Metastatic Breast Carcinoma in the Ovary (tissue), 3 donors: ENCODE measurements around a stretch of chr5.

GRCh38 chr5:89314344-89314683 lies 431.3 kb upstream of the MEF2C start:
- PRO-cap, 3 experiments = no peak in any of the 3 experiments

DNA sequence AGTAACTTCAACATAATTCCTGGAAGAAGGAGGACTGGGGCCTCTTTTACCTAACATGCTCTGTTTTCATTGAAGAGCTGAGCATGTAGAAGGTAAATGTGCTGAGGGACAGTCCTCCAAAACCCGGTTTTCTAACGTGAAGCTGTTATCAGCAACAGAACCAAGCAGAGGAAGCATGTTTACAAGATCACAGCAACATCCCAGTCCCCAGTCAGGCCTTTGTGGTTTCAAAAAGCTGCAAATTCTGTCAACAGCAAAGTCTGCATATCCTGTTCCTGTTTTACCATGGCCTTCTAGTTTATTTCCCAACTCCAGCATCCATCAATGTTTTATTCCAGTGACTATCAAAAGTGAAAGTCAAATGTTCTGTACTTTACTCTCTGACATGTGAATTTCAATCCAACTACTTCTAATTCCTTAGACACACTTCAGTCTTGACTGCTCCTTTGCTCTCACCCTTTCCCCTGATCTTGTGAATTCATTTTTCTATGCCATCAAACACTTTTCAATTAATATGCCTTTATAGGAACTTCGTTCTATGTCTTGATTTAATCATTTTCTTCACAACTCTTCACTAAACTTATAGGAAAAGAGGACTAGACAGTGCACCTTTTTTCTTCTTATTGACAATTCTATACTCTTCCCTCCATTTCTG lies 513.7 kb upstream of the MEF2C start:
- PRO-cap, 3 experiments = no peak in any of the 3 experiments

GRCh38 chr5:89457800-89458438 lies 574.9 kb upstream of the MEF2C start:
- PRO-cap, 3 experiments = no peak in any of the 3 experiments

- PRO-cap, 3 experiments = peak in 1 of 3 experiments; most common plus-strand start chr5:90473532 (in 1); most common minus-strand start chr5:90473510 (in 1)
These were observed 1.5 kb downstream of the MBLAC2 start for GRCh38 chr5:90472891-90473715.

DNA sequence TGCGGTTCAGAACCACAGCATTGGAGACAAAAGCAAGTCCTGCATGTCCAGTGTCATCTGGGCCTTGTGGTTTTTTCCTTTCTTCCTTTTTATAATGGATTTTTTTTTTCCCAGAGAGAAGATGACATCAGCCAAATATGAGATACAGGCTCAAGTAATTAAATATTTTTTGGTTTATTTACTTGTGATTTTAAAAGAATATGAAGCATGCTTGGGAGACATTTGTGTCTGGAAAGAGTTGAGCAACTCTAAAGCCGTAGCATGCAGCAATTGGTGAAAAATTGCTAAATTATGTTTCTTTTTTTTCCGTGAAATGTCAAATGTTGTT lies 261.6 kb downstream of the ARRDC3 start:
- PRO-cap, 3 experiments = no peak in any of the 3 experiments

GRCh38 chr5:91245115-91245595 lies 138.0 kb downstream of the ARRDC3 start:
- PRO-cap, 3 experiments = no peak in any of the 3 experiments

DNA sequence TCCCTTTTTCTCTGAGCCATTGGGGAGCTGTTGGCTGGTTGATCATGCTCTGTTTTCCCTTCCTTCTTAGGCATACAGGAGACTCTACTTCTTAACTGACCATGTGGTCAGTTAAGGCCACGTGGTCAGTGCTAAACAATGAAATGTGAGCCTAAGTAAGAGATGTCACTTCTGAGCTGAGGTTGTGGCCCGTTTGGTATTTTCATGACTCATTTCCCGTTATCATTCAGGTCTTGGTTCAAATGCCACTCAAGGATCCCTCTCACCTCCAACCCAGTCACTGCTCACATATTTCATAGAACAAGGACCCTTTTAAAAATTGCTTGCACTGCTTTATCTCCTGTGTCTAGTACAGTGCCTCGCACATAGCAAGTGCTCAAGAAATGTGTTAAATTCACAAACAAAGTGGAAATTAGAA lies 50.8 kb downstream of the ARRDC3 start:
- PRO-cap, 3 experiments = no peak in any of the 3 experiments

DNA sequence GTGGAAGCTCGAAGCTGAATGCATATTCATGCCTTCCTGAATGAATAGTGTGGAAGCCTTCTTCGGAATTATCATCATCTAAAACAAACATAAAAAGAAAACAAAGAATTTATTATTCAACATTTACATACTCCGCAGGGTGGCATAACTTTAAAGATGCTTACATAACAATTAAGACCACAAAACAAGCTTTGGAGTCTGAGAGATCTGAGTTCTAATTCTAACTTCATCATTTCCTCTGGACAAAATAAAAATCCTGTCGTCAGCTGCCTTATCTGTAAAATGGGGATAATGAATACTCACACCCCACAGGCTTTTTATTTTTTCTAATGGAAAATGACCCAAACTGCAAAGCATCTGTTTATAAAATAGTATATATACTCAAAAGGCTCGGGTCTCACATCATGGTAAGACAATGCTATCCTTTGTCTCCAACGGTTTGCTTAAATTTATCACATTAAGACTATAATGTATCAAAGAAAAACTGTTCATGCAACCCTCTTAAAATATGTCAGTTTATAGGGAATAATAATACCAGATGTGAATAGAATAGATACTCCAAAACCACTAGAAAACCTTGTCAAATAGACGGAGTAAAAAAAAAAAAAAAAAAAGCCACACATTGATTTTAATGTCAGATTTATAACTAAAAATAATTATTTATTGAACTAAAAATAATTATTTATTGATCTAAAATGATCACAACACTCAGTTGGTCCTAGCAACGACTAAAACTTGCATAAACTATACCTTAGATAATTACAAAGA lies 4.2 kb downstream of the ARRDC3 start:
- PRO-cap, 3 experiments = peak in 1 of 3 experiments; most common plus-strand start position 201 of the sequence (in 1)

DNA sequence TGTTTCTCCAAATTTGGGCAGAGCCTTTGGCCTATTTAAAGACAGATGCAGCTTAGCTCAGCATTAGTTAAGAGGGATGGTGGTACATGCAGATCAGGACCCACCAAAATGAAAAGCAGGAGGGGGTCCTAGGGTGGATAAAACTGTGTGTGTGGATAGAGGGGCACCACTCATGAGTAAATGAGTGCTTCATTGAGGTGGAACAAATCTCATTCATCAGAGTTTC lies 20.4 kb upstream of the ARRDC3 start:
- PRO-cap, 3 experiments = peak in 1 of 3 experiments; most common plus-strand start position 63 of the sequence (in 1)

GRCh38 chr5:92688014-92688509 lies 895.0 kb upstream of the NR2F1 start:
- PRO-cap, 3 experiments = no peak in any of the 3 experiments

GRCh38 chr5:93570563-93571707 lies 12.1 kb upstream of the NR2F1 start:
- PRO-cap, 3 experiments = no peak in any of the 3 experiments

- PRO-cap, 3 experiments = no peak in any of the 3 experiments
These were observed 4.5 kb upstream of the NR2F1 start for GRCh38 chr5:93578571-93578919.

DNA sequence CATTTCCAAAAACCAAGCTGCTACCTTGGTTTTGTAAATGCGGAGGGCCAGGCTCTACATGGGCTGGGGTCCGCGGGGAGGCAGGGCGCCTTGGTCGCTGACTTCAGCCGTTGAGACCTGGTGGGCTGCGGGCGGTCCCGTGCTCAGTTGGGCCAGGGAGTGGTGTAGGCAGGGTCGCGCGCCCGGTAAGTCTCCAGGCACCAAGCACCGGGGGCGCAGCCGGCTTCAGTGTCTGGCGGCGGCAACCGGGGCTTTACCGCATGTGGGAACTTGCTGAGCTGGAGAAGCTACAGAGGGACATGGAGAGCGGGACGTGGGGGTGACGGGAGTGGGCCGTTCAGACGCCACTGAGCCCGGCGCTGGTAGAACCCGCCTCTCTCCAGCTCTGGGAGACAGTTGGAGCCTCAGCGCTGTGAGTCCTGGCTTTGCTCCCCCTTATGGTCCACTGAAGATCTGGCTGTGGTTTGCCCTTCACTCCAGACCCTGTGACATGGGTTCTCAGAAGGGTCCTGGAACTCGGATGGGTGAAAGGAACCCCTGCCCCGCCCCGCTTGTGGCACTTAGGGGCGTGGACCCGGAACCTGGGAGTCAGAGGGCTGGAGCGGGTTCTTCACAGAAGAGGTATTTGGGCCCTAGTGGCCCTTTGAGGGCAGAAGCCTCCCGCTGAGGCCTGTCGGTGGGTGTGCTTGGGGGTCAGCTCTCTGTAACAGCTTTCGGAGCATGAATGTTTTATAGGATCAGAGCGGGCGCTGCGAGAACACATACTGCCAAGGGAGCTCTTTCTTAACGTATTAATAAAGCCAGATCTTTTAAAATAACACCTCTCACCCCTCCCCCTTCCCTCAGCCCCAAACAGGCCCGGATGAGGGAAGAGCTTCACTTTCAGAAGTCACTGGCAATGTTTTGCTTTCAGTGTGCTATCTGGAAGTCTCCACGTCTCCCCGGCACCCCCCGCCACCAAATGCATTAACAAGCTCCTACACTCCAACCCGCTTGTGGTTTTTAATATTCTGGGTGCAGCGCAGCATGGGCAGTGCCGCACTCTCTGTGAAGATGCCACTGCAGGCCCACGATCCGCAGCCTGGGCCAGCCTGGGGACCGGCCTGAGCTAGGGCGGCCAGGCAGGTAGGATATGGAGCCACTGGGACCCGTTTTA lies 12.1 kb downstream of the NR2F1 start:
- PRO-cap, 3 experiments = peak in 1 of 3 experiments; most common plus-strand start position 855 of the sequence (in 1)

- PRO-cap, 3 experiments = peak in 1 of 3 experiments; most common plus-strand start chr5:93597399 (in 1)
These were observed 13.9 kb downstream of the NR2F1 start for GRCh38 chr5:93596601-93597653.

DNA sequence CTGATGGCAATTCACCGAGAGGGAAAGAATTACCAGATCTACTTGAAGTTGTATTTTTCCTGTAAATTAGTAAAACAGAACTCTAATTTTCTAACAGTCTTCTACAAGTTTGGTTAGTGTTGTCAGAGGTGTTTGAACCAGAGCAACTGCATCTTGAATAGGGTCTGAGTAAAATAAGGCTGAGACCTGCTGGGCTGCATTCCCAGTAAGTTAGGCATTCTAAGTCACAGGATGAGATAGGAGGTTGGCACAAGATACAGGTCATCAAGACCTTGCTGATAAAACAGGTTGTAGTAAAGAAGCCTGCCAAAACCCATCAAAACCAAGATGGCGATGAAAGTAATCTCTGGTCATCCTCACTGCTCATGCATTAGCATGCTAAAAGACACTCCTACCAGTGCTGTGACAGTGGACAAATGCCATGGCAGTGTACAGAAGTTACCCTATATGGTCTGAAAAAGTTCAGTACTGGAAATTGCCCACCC lies 248.8 kb upstream of the FAM172A start:
- PRO-cap, 3 experiments = no peak in any of the 3 experiments

DNA sequence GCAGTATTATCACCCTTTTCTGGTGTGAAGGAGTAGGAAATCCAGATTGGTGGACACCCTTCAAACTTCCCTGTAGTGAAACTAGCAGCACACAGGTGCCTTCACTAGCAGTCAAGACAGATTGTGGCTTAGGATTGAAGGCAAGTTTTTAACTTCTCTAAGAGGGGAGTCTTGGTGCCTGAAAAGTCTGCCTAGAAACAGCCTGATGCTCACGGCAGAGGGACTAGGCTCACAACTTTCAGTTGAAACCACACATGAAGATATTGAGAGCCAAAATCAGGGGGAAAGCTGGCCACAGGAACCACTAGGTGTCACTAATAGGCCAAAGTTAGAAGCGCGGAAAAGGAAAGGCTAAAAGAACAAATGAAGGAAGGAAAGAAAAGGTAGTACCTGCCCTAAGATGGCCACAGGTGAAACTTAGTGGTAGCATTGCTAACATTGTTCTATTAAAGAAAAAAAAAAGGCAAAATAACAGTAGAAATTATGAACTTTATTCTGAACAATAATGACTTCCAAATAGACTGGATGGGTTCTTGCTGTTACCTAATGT lies 2.3 kb upstream of the RFESD start:
- PRO-cap, 3 experiments = no peak in any of the 3 experiments

DNA sequence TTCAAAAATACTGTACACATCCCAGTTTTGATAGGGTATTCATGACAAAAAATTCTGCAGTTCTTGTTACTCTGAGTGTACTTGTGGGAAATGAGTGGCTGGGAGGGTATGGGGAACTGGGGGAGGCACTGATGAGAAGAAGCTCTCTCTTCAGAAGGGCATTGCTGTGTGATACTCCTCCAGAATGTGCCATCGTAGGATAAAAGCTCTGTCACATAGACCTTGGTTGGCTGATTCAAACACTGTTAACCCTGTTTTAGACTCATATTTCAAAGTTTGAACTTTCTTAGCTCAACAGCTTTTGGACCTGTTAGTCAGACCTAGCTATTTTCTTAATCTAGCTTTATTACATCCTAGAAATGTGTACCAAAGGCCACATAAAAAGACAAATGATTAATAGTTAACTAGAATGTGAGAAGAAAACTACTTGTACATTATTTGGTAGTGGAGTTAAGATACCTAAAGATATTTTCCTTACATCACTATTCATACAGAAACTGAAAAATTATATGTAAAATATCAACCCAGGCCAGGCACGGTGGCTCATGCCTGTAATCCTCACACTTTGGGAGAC lies 4.2 kb downstream of the RHOBTB3 start:
- PRO-cap, 3 experiments = no peak in any of the 3 experiments

DNA sequence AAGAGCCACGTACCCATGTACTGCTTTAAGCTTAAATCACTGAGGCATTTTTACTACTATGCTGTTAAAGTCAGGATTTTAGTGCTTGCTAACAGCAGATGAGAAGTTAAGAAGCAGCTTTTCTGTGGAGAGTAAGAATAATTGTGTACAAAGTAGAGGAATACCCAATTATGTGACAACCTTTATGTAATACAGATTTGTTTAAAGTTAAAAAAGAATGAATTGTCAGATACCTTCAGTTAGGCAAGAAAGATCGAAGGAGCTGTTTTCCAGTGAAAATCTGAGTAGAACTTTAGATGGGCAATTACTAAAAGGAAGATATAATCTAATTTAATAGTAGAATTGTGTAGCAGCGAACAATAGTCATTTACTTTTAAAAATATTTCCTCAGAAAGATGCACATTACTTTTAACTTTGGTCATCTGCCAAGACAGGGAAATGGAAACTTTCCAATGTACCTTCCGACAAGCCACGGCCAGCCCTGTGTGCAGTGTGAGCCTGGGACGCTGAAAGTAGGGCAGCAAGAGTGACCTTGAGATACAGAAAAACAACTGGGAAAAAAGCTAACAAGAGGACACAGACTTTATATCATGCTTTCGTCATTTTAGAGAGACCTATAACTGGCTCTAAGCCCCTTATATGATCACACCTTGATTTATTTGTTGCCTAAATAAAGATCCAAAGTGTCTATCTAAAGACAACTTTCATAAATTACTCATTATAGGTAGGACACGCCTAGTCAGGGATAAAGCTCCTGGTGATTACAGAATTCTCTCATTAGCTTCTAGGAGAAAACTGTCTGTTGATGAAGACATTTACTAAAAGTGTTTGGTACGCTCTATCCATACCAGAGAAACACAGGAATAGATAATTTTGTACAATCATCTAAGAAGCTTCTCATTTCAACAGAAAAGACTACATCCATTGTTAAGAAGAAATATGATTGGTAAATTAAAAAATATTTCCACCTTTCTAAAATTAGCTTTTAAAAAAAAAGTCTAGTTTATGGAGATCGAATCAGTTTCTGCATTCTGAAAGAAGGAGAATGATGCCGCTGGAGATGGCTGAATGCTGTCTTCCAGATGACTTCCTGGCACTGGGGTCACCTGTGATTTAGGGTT lies 40.2 kb downstream of the RHOBTB3 start:
- PRO-cap, 3 experiments = peak in 1 of 3 experiments; most common plus-strand start position 486 of the sequence (in 1); most common minus-strand start position 282 of the sequence (in 1)

GRCh38 chr5:95781032-95781375 lies 41.5 kb downstream of the GLRX start:
- PRO-cap, 3 experiments = no peak in any of the 3 experiments

DNA sequence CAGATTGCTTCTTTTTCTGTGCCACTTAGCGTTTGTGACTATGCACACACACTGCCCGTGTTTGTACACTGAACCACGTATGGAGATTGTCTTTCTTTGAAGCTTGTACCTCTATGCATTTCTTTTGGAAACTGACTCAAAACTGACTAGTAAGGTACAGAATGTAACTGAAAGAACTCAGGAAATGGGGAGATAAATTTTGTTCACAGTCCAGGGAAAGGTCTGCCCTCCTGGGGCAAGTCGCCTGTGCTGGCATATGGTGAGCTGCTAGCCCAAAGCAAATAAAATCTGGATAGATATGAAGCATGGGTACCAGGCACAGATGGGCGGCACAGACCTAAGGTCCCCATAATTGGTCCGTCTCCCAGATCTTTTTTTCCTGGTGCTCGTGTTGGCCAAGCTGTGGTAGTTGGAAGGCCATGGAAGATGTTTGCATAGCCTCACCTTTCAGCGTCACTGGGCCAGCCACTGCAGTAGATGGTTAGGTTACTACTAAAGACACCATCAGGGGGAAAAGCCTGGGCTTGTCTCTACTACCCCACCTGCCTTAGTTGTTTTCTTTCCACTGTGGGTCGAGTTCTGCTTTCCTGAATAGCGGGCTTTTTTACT lies 24.0 kb upstream of the GLRX start:
- PRO-cap, 3 experiments = no peak in any of the 3 experiments